GM12878 (cell line): Measurements from ENCODE around the genes C12orf54, OR8S1, CCNT1 and ARF3.

- RAMPAGE, long total RNA, result no peak
- RRBS, 2 experiments, result no CpG with 5 or more reads among the region's 4 CpGs
CAGE:
- cytosol, long polyA minus RNA, result no peak
- cytosol, long polyA plus RNA, result no peak
- long polyA plus RNA, result no peak
- nucleolus, long total RNA, result no peak
- nucleus, long polyA plus RNA, result no peak
- nucleus, long total RNA, result no peak
Measured at GRCh38 chr12:47370328-47371031, 290.7 kb upstream of the AMIGO2 start.

- RAMPAGE, long total RNA, result no peak
- RRBS, 2 experiments, result no CpG with 5 or more reads among the region's 7 CpGs
CAGE:
- cytosol, long polyA minus RNA, result no peak
- cytosol, long polyA plus RNA, result no peak
- long polyA plus RNA, result no peak
- nucleolus, long total RNA, result no peak
- nucleus, long polyA plus RNA, result no peak
- nucleus, long total RNA, result no peak
Measured at GRCh38 chr12:47741249-47742009, 16.1 kb upstream of the ENDOU start.

- RAMPAGE, long total RNA, result no peak
- RRBS, 2 experiments, result no CpG with 5 or more reads among the region's 6 CpGs
CAGE:
- cytosol, long polyA minus RNA, result no peak
- cytosol, long polyA plus RNA, result no peak
- long polyA plus RNA, result no peak
- nucleolus, long total RNA, result no peak
- nucleus, long polyA plus RNA, result no peak
- nucleus, long total RNA, result no peak
Measured at GRCh38 chr12:47788428-47788735, 15.3 kb downstream of the SLC48A1 start.

- RAMPAGE, long total RNA, result no peak
- RRBS, 2 experiments, result 20% methylated on average over 2 of the region's 15 CpGs; no CpG with 5 or more reads in 1 of the 2 experiments
CAGE:
- cytosol, long polyA minus RNA, result no peak
- cytosol, long polyA plus RNA, result no peak
- long polyA plus RNA, result no peak
- nucleolus, long total RNA, result no peak
- nucleus, long polyA plus RNA, result no peak
- nucleus, long total RNA, result no peak
Measured at GRCh38 chr12:47820956-47821661, 1.4 kb upstream of the HDAC7 start.

DNA sequence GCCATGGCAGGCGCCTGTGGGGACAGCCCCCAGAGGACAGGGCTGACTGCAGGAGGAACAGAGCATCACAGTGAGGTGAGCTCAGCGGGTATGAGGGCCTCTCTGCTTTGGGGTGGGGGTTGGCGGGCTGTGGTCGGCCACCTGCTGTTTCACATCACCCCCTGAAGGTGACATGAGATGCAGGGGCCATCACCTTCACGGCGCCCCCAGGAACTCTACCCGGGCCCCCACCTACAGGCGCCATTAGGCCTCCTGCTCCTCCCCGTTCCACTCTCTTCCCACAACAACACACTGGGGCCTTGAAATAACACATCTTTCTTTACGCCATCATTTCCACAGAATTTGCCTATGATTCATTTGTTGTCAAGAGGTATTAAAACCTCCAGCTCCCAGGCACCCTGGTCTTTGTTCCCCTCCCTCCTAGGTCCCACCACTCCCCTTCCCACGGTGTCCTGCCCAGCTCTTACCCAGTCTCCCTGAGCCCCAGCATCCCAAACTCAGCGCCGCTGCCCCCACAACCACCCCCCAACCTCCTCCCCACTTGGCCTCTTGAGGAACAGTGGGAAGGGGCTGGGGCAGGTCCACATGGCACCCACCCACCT, 12.7 kb upstream of the HDAC7 start:
- RAMPAGE, long total RNA, result no peak
- RRBS, 2 experiments, result no CpG with 5 or more reads among the region's 13 CpGs
CAGE:
- cytosol, long polyA minus RNA, result no peak
- cytosol, long polyA plus RNA, result no peak
- long polyA plus RNA, result no peak
- nucleolus, long total RNA, result no peak
- nucleus, long polyA plus RNA, result no peak
- nucleus, long total RNA, result no peak

- RAMPAGE, long total RNA, result no peak
- RRBS, 2 experiments, result no CpG with 5 or more reads among the region's 7 CpGs
CAGE:
- cytosol, long polyA minus RNA, result no peak
- cytosol, long polyA plus RNA, result no peak
- long polyA plus RNA, result no peak
- nucleolus, long total RNA, result no peak
- nucleus, long polyA plus RNA, result no peak
- nucleus, long total RNA, result no peak
Measured at GRCh38 chr12:47870073-47870814, 34.5 kb downstream of the VDR start.

GRCh38 chr12:47882627-47883152, 22.1 kb downstream of the VDR start:
- RAMPAGE, long total RNA, result no peak
- RRBS, 2 experiments, result no CpG with 5 or more reads among the region's 13 CpGs
CAGE:
- cytosol, long polyA minus RNA, result no peak
- cytosol, long polyA plus RNA, result no peak
- long polyA plus RNA, result no peak
- nucleolus, long total RNA, result no peak
- nucleus, long polyA plus RNA, result no peak
- nucleus, long total RNA, result no peak

DNA sequence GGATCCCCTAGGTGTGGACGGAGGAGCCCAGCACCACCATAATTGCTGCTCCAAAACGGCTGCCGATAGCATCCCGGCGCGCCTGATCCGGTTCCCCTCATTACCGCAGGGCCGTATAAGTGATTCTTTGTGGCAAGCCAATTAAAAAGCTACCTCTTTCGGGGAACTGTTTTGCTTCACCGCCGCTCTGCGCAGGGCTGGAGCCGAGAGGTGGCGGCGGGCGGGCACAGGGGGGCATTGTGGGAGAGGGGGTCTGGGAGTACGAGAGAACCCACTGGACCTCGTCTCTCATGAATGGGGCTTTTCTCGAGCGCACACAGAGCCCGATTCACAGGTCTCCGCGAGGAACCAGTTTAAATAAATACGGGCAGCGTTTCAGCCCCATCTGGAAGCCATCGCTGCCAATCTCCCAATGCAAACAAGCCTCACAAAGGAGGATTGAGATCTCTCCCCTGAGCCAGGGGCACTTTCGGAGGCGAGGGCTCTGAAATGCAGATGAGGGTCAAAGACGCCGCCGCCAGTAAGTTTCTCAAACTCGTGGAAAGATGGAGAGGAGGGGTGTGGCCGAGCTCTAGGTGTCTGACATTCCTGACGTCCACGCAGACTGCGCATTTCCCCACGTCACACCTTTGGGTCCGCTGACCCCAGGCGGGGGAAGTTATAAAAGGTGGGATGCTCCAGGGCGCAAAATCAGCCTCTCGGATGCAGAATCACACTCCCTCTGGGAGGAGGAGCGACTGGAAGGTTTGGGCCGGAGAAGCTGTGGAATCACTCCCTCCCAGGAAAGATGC, 2.3 kb downstream of the COL2A1 start:
- RAMPAGE, long total RNA, result no peak
- RRBS, 2 experiments, result 8 to 26% methylated on average over 5 of the region's 44 CpGs
CAGE:
- cytosol, long polyA minus RNA, result no peak
- cytosol, long polyA plus RNA, result no peak
- long polyA plus RNA, result no peak
- nucleolus, long total RNA, result no peak
- nucleus, long polyA plus RNA, result no peak
- nucleus, long total RNA, result no peak

GRCh38 chr12:48037390-48037801, 33.1 kb upstream of the COL2A1 start:
- RAMPAGE, long total RNA, result no peak
- RRBS, 2 experiments, result no CpG with 5 or more reads among the region's 6 CpGs
CAGE:
- cytosol, long polyA minus RNA, result no peak
- cytosol, long polyA plus RNA, result no peak
- long polyA plus RNA, result no peak
- nucleolus, long total RNA, result no peak
- nucleus, long polyA plus RNA, result no peak
- nucleus, long total RNA, result no peak

- RAMPAGE, long total RNA, result no peak
- RRBS, 2 experiments, result no CpG with 5 or more reads among the region's 3 CpGs
CAGE:
- cytosol, long polyA minus RNA, result no peak
- cytosol, long polyA plus RNA, result no peak
- long polyA plus RNA, result no peak
- nucleolus, long total RNA, result no peak
- nucleus, long polyA plus RNA, result no peak
- nucleus, long total RNA, result no peak
Measured at GRCh38 chr12:48482232-48482721, at the start of gene C12orf54. Gene C12orf54, plus strand, starts transcription at chr12:48482498.

DNA sequence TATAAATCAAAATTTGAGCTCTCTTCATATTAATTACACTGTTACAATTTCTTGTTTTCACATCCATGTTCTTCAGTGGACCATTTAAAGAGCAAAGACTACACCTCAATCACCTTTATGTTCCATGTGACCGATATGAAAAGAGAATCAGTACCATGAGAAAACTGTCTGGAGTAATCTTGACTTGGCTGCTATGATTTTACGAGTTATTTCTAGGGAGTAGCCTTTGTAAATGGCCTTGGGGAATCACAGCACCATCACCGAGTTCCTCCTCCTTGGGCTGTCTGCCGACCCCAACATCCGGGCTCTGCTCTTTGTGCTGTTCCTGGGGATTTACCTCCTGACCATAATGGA, at the start of gene OR8S1:
Gene OR8S1 (plus strand): TSS at position 233 of the 354 bp plus-strand sequence.
- RAMPAGE, long total RNA, result no peak
- RRBS, 2 experiments, result no CpG with 5 or more reads among the region's 5 CpGs
CAGE:
- cytosol, long polyA minus RNA, result no peak
- cytosol, long polyA plus RNA, result no peak
- long polyA plus RNA, result no peak
- nucleolus, long total RNA, result no peak
- nucleus, long polyA plus RNA, result no peak
- nucleus, long total RNA, result no peak

DNA sequence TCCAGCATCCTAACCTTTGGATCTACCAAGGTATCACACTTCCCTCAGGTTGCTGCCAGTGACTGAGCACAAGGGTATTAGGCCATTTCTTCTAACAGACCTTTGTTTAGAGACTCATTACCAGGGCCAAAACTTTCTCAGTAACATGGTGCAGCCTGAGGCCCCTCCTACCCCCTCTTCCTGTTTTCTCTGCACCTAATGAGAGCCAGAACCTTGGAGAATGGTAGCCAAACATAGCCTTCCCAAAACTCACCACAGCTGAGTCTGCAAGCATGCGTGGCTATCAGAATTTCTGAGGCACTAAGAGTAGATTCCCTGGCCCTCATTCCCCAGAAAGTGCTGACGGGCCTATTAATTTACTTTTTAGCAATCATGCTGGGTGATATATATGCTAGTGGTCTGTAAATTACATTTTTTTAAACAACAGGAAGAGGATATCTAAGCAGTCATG, 30.5 kb downstream of the KANSL2 start:
- RAMPAGE, long total RNA, result no peak
- RRBS, 2 experiments, result no CpG with 5 or more reads among the region's 2 CpGs
CAGE:
- cytosol, long polyA minus RNA, result no peak
- cytosol, long polyA plus RNA, result no peak
- long polyA plus RNA, result no peak
- nucleolus, long total RNA, result no peak
- nucleus, long polyA plus RNA, result no peak
- nucleus, long total RNA, result no peak

- RAMPAGE, long total RNA, result no peak
- RRBS, 2 experiments, result no CpG with 5 or more reads among the region's 7 CpGs
CAGE:
- cytosol, long polyA minus RNA, result no peak
- cytosol, long polyA plus RNA, result no peak
- long polyA plus RNA, result no peak
- nucleolus, long total RNA, result no peak
- nucleus, long polyA plus RNA, result no peak
- nucleus, long total RNA, result no peak
Measured at GRCh38 chr12:48653743-48654748, 28.0 kb downstream of the KANSL2 start.

DNA sequence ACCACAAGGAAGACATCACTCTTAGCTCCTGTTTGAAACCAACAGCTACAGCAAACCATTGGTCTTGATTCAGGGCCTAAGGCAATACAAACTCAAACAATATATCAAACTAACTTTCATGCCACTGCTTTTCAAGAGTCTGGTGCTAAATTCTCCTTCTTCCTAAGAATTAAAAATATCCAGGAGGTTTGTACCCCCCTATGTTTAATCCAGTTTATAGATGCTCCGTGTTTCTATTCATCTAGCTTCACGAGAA, 25.4 kb downstream of the KANSL2 start:
- RAMPAGE, long total RNA, result no peak
- RRBS, 2 experiments, result no CpG with 5 or more reads among the region's 2 CpGs
CAGE:
- cytosol, long polyA minus RNA, result no peak
- cytosol, long polyA plus RNA, result no peak
- long polyA plus RNA, result no peak
- nucleolus, long total RNA, result no peak
- nucleus, long polyA plus RNA, result no peak
- nucleus, long total RNA, result no peak

DNA sequence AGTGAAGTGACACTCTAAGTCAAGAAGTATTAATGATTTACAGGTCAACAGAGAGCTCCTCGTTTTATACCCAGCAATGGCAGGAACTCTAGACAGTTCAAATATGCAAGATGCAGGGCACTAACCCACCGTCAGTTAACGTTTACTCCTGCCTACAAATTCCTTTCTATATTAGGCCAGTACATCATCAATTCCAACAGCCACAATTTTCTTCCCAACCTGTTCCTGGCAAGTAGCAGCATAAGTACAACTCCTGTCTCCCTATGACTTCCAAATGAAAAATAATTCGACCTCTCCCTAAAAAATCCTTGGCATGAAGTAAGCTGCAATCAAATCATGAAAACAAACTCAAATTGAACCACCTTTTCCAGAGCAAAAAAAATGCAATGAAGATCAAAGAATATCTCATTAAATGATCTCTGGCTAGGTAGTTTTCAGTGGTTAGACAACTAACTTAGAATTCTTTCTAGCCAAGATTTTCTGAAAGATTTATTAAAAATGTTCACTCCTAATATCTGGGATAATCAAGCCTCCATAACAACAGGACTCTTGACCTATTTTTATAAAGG, 9.1 kb upstream of the KANSL2 start:
- RAMPAGE, long total RNA, result no peak
- RRBS, 2 experiments, result no CpG with 5 or more reads among the region's 4 CpGs
CAGE:
- cytosol, long polyA minus RNA, result start-site peak on the minus strand centred at position 143 of the sequence, 10 bp wide, 32 reads; start-site peak on the minus strand centred at position 223 of the sequence, 8 bp wide, 28 reads
- cytosol, long polyA plus RNA, result no peak
- long polyA plus RNA, result no peak
- nucleolus, long total RNA, result no peak
- nucleus, long polyA plus RNA, result no peak
- nucleus, long total RNA, result no peak

DNA sequence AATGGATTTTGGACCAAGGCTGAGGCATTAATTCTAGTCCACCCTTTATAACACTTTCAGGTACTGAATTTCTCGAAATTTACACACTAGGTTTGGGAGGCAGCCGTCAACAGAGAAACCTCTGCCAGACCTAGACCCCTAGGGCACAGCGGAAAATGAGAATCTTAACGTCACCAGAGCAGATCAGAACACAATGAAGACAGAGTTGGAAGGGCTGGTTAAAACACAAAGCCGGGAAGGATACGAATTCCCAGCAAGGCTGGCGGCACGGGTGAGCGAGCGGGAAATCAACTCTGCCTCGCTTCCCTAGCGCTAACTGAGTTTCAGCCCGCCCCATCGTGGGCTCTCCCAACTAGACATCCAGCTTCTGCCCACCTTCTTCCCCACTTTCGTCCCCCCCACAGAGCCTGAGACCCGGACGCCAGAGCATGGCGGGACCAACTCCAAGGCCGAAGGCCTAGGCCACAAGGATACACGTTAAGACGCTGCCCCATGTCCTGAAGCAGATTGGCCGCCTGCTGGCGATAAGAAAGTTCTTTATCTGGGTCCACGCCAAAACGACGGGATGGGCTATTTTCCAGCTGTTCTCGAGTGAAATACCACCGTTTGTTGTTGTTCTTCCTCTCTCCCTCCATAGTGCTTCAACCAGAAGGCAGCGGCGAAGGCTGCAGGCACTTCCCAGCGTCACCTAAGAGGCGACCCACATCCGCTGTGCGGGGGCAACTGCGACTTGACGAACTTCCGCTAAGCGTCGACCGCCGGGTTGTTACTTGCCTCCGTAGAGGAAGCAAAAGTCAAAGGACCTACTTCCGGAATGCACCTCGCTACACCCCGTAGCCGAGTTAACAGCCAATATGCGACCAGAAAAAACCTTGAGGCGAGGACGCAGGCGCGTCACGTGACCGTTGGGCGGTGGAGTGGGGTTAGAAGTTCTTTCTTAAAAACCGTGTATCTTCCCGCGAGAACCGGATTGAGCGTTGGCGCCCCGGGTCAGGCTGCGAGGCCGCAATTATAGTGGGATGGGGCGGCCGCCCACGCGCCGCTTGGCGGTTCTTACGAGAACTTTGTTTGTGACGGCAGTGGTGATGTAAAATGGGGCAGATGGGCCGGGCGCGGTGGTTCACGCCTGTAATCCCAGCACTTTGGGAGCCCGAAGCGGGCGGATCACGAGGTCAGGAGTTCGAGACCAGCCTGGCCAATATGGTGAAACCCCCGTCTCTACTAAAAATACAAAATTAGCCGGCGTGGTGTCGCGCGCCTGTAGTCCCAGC, at the start of gene CCNT1:
Gene CCNT1 (minus strand): TSS at position 667 of the 1,271 bp plus-strand sequence.
- RAMPAGE, long total RNA, result start-site peak on the minus strand centred at position 689 of the sequence, 52 bp wide, 74 and 242 reads in 2 replicates
- RRBS, 2 experiments, result 0% methylated on average over 2 of the region's 86 CpGs; no CpG with 5 or more reads in 1 of the 2 experiments
CAGE:
- cytosol, long polyA minus RNA, result no peak
- cytosol, long polyA plus RNA, result start-site peak on the minus strand centred at position 681 of the sequence, 70 bp wide, 294 and 487 reads in 2 replicates
- long polyA plus RNA, result start-site peak on the minus strand centred at position 662 of the sequence, 44 bp wide, 253 and 280 reads in 2 replicates
- nucleolus, long total RNA, result start-site peak on the minus strand centred at position 665 of the sequence, 44 bp wide, 239 reads; start-site peak on the plus strand centred at position 965 of the sequence, 8 bp wide, 11 reads
- nucleus, long polyA plus RNA, result start-site peak on the minus strand centred at position 678 of the sequence, 76 bp wide, 673 and 626 reads in 2 replicates
- nucleus, long total RNA, result no peak

DNA sequence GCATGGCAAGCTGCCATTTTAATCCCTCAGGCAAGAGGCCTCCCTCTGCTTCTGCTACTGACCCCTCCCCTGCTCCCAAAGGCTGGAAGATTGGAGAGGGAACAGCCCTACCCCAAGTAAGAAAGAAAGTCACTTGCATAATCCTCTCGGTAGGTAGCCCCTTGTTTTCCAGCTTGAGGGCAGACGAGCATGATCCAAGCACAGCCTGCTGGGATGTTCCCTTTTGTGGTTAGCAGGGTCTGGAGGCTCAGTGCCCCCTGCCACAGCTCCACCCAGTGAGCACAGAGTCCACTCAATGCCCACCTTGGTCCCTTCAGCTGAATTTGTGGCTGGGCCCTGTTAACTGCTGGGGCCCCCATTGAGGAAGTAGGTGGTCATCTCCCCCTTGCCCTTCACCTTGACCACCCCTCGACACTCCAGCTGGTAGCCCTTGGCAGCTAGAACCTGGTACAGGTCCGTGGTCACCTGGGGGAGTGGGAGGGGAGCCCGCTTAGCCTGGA, 20.6 kb downstream of the ADCY6 start:
- RAMPAGE, long total RNA, result no peak
- RRBS, 2 experiments, result no CpG with 5 or more reads among the region's 5 CpGs
CAGE:
- cytosol, long polyA minus RNA, result no peak
- cytosol, long polyA plus RNA, result no peak
- long polyA plus RNA, result no peak
- nucleolus, long total RNA, result start-site peak on the minus strand centred at position 136 of the sequence, 54 bp wide, 9 reads
- nucleus, long polyA plus RNA, result no peak
- nucleus, long total RNA, result no peak

DNA sequence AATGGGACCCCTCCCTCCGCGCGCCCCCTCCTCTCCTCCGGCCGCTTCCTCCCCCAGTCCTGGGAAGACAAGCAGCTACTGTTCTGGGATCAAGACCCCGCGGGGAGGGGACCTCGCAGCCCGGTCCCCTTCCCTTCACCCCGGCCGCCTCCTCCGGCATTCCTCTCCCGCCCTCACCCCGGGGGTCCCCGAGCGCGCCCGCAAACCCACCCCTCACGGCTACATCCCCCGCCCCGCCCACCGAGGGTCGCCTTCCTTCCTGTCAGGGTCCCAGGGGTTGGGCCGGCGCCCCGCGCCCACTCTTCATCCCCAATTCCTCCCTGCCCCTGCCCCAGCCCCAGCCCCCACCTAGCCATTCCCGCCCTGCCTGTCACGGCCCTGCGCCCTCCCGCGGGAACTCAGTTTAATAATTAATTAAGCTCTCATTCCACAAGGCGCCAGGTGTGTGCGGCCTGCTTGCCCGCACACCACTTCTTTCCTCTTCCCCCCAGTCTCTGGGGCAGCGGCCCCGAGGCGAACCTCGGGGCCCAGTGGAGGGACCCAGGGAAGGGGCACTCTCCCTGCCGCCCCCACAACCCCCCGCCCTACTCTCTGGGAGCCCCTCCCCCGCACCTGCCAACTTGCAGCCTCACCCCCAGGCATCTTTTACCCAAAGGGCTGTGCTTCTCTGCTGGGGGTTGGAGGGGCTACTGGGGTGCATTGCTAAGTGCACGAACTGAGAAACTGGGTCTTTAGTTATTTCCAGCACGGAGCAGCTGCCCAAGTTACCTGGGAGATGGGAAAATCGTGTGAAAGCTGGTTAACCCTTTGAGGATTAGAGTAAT, 573 bp upstream of the ADCY6 start:
- RAMPAGE, long total RNA, result no peak
- RRBS, 2 experiments, result 2 to 7% methylated on average over 6 to 12 of the region's 45 CpGs
CAGE:
- cytosol, long polyA minus RNA, result no peak
- cytosol, long polyA plus RNA, result no peak
- long polyA plus RNA, result no peak
- nucleolus, long total RNA, result no peak
- nucleus, long polyA plus RNA, result no peak
- nucleus, long total RNA, result no peak

DNA sequence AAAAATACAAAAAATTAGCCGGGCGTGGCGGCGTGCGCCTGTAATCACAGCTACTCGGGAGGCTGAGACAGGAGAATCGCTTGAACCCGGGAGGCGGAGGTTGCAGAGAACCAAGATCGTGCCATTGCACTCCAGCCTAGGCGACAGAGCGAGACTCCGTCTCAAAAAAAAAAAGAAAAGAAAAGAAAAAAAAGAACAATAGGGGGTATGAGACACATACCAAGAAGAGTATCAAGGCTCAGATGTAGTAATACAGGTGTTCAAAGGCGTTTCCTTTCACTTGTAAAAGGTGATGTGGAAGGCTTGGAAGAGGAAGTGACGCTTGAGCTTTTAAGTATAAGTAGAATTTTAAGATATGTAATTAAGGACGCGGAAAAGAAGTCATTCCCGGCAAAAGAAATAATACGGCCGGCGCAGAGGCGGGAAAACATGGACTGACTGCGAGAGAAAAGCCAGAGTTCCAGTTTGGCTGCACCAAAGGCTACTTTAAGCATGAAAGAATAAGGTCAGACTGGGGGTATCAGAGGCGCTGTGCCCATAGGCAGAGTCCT, 578 bp downstream of the DDX23 start:
- RAMPAGE, long total RNA, result no peak
- RRBS, 2 experiments, result no CpG with 5 or more reads among the region's 24 CpGs
CAGE:
- cytosol, long polyA minus RNA, result no peak
- cytosol, long polyA plus RNA, result no peak
- long polyA plus RNA, result no peak
- nucleolus, long total RNA, result no peak
- nucleus, long polyA plus RNA, result no peak
- nucleus, long total RNA, result no peak

DNA sequence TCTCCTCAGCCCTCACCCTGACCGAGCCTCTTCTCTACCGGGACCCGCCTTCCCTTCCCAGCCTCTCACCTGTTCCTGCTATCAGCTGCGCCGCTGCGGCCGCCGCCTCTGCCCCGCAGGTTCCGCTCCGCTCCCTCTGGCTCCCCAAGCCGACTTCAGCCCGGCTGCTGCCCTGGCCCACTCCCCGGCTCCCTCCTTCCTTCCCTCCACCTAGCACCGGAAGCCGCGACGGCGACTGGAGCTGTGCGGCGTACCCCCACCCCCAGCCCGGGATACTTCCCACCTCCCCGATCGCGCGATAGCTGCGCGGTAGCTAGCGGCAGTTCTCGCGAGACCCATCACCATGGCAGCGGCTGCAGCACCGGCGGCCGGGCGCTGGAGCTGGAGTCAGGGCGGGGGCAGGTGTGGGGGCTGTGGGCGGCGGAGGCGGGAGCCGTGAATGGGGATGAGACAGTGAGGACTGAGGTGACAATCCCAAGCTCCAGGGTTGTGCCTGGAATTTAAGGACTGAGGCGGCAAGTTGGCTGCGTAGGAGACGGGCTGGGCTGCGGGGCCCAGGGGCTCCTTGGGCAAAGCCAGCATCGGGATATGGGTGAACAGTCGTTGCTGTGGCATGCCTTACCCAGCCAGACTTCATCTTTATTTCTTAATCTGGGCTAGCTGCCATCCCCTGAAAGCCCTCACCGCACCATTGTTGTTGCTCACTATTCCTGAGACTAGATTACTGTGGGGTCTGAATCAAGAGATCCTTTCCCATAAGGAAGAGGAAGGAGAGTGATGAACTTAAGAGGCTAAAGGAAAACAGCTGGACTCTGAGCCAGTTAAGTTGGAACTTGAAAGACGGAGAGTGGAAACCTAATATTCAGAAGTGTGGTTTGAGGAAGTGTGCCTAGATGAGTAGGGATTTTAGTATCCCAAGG, at the start of gene ARF3:
Gene ARF3 (minus strand): TSS at position 247 of the 920 bp plus-strand sequence.
- RAMPAGE, long total RNA, result start-site peak on the minus strand centred at position 215 of the sequence, 72 bp wide, 3,355 and 2,560 reads in 2 replicates
- RRBS, 2 experiments, result under 1 to 2% methylated on average over 17 of the region's 49 CpGs
CAGE:
- cytosol, long polyA minus RNA, result start-site peak on the minus strand centred at position 203 of the sequence, 31 bp wide, 162 reads
- cytosol, long polyA plus RNA, result start-site peak on the minus strand centred at position 205 of the sequence, 120 bp wide, 5,576 and 5,013 reads in 2 replicates
- long polyA plus RNA, result start-site peak on the minus strand centred at position 213 of the sequence, 79 bp wide, 2,615 and 5,114 reads in 2 replicates
- nucleolus, long total RNA, result start-site peak on the minus strand centred at position 210 of the sequence, 12 bp wide, 645 reads
- nucleus, long polyA plus RNA, result start-site peak on the minus strand centred at position 223 of the sequence, 84 bp wide, 1,329 and 2,152 reads in 2 replicates
- nucleus, long total RNA, result no peak